Natural killer cell (primary cell): ENCODE data around the genes TSLP and APC.

GRCh38 chr5:109325398-109326292 is 84.1 kb downstream of the PJA2 start:
- PRO-cap, result no peak

GRCh38 chr5:109378158-109379397 is 31.2 kb downstream of the PJA2 start:
- PRO-cap, result no peak

- PRO-cap, result no peak
Measured at GRCh38 chr5:109394229-109394603, 15.6 kb downstream of the PJA2 start.

- PRO-cap, result no peak
Measured at GRCh38 chr5:109412998-109414029, 3.5 kb upstream of the PJA2 start.

GRCh38 chr5:109690912-109691731 is 1.4 kb downstream of the MAN2A1 start:
- PRO-cap, result bidirectional peak, plus-strand start at chr5:109691140, minus-strand start at chr5:109691139; unidirectional peak, minus-strand start at chr5:109691347

DNA sequence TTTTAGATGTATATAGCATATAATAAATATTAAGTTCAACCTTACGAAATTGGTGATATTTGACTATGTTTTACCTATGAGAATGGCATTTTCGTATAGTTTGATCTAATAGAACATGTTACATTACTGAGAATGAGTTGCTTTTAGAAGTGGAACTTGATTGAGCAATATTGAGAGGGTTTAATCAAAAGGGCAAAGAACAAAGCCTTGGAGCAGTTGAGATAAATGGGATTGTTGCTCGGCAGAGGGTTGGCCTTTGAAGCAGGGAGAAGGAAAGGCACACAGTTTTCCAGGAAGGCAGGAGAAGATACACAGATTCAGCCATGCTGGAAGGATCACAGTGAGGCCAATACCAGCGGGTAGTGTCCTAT is 19.4 kb downstream of the MAN2A1 start:
- PRO-cap, result no peak

- PRO-cap, result no peak
Measured at GRCh38 chr5:109867423-109868169, 177.9 kb downstream of the MAN2A1 start.

DNA sequence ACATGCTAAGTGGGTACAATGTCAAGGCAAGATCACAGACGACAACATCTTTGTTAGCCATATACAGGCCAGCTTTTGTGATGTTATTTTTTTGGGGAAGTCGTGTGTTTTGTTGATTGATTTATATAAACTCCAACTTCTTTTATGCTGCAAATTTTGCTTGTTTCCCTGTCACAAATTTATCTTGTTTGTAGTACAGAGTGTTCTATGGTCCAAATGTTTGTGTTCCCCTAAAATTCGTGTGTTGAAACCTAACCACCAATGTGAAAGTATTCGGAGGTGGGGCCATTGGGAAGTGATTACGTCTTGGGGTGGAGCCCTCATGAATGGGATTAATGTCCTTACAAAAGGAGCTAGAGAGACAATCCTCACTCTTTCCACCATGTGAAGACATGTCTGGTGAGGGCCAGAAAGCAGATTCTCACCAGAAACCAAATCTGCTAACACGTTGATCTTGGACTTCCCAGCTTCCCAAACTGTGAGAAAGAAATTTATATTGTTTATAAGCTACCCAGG is 262.0 kb downstream of the MAN2A1 start:
- PRO-cap, result no peak

DNA sequence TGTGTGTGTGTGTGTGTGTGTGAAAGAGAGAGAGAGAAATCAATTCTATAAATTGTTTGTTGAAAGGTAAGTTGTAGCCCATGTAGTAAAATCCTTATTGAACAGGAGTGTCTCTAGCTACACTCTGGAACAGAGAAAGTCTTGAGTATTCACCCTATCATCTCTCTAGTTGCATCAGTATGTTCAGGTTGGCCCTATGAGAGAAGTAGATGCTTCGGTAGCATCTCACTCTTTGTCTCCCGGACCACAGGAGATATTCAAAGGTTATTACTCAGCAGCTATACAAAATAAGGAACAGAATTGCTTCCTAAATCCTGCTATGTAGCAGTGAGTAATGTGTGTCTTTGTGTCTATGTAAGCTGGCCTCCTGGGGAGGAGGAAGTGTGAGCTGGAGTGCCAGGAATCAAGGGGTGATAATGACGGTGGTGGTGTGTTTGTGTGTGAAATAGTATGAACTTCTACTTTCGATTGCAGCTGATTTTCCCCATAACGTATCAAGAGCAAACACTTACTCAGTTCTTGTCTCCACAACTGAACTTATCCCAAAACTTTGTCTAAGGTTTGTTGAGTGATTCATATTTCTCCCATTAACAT is 310.9 kb downstream of the MAN2A1 start:
- PRO-cap, result no peak

- PRO-cap, result bidirectional peak, plus-strand start at chr5:110738703, minus-strand start at chr5:110738678
Measured at GRCh38 chr5:110738523-110738796, 347 bp upstream of the SLC25A46 start.

DNA sequence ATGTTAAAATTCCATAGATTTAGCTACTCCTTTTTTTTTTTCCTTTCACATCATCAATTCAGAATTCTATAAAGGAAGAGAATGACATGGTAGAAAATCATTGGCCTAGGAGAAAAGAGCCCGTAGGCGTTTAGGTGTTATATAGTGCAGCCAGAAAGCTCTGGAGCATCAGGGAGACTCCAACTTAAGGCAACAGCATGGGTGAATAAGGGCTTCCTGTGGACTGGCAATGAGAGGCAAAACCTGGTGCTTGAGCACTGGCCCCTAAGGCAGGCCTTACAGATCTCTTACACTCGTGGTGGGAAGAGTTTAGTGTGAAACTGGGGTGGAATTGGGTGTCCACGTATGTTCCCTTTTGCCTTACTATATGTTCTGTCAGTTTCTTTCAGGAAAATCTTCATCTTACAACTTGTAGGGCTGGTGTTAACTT is at the start of gene TSLP:
TSS of gene TSLP (plus strand) at position 168 of the 430 bp plus-strand sequence.
- PRO-cap, result no peak

DNA sequence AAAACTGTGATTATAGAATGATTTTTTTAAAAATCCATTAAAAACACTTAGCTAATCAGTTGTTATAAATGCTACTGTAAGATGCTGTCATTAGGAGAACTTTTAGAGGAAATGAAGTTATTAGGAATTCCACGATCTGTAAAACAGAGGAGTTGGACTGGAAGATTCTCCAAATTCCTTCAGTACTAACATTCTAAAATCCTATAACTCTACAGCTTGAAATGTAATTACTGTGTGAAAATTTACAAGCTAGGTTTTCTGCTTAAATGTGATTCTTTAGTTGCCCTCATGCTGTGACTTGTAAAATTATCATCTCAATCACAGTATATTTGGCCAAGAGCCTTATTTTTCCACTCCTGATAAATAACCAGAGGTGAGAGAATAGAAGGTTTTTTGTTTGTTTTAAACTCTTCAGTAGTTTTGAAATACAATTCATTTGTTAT is 14.9 kb upstream of the NREP start:
- PRO-cap, result no peak

DNA sequence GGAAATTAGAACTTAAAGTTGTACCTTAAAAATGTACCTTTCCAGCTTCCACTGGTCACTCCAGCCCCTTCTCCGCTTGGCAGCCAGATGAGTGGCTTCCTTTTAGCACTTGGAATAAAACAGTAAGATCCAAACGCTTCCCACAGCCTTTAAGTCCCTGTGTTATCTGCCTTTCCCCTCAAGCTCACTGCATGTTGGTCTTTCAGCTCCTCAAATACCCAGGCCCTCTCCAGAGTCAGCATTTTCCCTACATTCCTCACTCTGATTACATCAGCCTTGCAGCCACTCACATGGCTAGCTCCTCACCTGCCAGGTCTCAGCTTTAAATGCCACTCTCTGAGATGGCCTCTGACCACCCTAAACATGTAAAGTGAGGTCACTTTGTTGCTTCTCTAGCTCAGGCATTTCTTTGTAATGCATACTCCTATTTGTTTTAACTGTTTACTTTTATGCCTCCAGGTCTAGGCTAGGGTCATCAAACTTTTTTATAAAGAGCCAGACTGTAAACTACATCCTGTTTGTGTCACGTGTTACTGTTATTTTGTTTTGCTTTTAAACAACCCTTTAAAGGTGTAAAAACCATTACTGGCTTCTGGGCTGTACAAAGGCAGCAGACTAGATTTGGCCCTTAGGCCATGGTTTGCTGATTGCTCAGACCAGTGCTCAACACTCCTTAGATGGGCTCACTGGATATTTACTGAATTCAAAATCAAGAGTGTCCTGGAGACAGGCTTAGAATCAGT is 252.7 kb downstream of the EPB41L4A start:
- PRO-cap, result no peak

- PRO-cap, result no peak
Measured at GRCh38 chr5:112277028-112277309, 142.1 kb downstream of the EPB41L4A start.

DNA sequence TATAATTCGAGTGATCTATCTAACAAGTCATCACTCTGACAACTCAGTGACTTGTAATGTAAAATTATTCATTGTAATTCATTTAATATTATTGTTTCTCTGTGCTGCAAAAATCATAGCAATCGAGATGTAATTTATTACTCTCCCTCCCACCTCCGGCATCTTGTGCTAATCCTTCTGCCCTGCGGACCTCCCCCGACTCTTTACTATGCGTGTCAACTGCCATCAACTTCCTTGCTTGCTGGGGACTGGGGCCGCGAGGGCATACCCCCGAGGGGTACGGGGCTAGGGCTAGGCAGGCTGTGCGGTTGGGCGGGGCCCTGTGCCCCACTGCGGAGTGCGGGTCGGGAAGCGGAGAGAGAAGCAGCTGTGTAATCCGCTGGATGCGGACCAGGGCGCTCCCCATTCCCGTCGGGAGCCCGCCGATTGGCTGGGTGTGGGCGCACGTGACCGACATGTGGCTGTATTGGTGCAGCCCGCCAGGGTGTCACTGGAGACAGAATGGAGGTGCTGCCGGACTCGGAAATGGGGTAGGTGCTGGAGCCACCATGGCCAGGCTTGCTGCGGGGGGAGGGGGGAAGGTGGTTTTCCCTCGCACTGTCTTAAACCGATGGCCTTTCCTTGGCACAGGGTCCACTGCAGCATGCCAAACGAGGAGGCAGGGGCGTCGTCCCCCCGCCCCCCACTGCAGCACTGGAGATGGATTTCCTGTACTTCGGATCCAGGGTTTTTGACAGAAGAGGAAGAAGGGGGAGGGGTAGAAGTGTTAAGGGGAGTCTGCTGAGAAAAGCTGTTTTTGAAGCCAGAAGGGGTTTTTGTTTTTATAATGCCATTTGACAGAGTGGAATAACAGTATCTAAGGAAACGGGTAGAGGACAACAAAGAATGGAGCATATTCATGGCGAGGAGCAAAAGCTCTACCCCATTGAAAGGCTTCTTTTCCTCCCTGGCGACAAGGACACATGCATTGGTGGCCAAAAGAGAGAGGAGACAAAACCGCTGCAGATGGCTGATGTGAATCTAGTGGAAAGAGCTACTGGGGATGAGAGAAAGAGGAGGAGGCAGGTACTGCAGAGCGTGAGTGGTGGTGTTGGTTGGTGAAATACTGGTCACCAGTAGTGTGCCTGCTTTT is at the start of gene APC:
TSS of gene APC (plus strand) at position 490 of the 1,132 bp plus-strand sequence.
- PRO-cap, result bidirectional peak, plus-strand start at position 335 of the sequence, minus-strand start at position 236 of the sequence; bidirectional peak, plus-strand start at position 493 of the sequence, minus-strand start at position 376 of the sequence; unidirectional peak, minus-strand start at position 1,030 of the sequence

DNA sequence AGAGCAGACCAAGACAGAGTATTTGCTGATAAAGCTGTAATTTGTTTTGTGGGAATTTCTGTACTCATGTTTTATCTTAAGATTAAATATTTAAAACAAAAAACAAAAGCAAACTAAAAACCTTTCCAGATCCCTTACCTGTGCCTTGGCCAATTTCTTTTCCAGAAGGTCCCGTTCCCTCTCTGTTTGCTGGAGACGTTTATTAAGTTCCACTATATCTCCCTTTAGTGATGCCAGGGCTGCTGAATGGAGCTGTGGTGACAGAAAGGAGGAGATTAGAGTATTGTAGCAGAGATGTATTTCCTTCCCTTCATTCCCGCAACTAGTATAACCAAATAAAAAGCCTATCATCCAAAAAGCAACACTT is 174.6 kb downstream of the DCP2 start:
- PRO-cap, result no peak

- PRO-cap, result no peak
Measured at GRCh38 chr5:113340374-113340876, 94.4 kb downstream of the TSSK1B start.

DNA sequence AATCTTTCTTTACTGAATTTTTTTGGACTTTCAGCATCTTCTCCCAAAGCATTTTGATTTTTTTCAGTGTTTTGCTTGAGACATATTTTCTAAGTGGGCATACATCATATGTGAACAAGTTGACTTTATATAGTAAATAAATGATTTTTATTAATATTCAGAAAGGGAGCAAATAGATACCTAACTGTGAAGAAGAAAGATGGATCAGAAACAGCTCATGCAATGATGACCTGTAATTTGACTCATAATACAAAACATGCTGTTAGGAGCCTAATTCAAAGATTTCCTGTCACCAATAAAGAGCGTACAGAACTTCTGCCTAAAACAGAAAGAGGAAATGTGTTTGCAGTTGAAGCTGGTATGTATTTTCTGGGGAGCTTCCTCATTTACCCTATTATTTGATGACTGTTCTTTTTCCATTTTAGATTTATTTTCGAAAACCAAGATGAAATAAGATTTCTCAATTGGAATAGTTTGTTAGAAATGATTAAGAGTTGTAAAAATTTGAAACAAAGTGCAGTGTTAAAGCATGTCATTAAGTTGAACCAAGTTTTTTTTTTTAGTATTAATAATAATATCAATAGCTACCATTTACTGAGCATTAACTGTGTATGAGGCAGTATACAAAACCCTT is 11.4 kb downstream of the YTHDC2 start:
- PRO-cap, result no peak

- PRO-cap, result no peak
Measured at GRCh38 chr5:114360666-114361484, 995 bp upstream of the KCNN2 start.

GRCh38 chr5:115171052-115171659 is 1.4 kb upstream of the TRIM36 start:
- PRO-cap, result no peak